Measurements from ENCODE around the genes HBA1 and PDIA2.

DNA sequence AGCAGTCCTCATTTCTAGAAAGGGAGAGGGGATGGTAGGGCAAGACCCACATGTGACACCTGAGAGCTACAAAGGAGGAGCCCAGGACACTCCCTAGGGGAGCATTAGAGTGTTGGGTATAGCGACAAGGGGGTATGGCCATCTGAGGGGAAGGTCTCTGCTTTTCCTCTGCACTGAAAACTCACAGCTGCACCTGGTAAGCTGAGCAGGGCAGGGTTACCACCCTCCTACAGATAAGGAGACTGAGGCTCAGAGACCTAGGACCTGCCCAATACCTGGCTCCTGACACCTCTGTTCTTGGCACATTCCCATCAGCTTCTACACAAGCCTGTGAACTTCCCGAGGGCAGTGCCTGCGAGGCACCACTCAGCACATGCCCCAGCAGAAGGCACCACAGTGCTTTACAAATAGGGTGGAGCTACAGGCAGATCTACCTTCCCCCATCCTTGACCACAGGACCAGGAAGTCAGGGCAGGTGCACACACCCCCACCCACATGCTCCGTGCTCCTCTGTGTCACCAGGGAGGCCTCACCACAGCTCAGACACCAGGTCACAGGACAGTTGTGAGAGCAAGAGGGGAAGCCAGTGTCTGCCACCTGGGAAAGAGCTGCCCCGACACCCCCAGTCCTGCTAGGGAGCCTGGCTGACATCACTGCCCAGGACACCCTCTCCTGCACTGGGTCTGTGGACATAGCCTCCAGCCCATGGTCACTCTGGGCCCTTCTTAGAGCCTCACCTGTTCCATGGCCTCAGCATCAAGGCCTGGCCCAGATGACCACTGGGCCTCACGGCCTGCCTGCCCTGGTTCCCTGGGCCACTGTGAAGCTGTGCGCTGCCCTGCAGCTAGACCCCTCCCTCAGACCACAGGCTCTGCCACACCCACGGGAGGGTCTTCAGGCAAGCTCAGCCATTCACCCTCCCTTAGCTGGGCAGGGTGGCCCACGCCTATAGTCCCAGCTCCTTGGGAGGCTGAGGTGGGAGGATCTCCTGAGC lies 14.5 kb downstream of the POLR3K start:
- RRBS, 2 experiments = no CpG with 5 or more reads among the region's 9 CpGs

DNA sequence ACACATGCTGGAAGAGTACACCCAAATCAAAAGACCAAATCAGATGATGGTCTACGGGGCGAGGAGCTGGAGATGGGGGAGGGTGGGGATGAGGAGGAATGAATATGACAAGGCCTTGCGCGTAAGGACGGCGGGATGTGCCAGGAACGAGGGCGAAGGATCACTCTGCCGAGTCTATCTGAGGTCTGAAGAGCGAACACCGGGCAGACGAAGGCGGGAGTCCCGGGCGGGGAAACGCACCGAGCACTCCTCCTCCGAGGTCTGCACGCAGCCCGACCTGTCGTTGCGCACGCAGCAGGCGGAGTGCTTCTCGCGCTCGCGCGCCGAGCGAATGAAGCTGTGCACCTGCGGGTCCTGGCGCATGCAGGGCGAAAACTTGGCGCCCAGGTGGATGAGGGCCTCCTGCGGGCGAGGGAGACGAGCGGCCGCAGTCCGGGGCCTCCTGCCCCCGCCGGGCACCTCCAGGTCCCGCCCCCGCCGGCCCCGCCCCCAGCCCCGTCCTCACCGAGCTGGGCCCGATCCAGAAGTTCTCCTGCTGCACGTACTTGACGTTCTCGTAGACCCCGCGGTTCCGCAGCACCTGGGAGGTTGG lies 7.3 kb downstream of the SNRNP25 start:
- RRBS, 2 experiments = no CpG with 5 or more reads among the region's 56 CpGs

DNA sequence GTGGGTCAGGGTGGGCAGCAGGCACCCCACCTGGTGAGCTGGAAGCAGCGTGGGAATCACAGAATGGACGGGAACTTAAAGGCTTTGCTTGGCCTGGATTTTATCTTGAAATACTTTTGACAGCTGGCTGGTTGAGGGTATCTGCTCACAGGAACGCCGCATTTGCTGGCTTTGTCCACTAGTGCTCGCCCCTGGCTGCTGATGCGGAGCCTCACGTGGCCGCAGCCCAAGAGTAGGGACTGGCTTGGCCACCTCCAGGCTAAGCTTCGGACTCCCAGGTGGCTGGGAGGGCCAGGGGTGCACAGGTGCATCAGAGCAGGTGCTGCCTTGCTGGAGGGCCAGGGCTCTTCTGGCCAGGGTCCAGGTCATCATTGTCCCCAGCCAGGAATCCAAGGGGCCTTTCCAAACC lies 6.2 kb downstream of the MPG start:
- RRBS, 2 experiments = no CpG with 5 or more reads among the region's 9 CpGs

DNA sequence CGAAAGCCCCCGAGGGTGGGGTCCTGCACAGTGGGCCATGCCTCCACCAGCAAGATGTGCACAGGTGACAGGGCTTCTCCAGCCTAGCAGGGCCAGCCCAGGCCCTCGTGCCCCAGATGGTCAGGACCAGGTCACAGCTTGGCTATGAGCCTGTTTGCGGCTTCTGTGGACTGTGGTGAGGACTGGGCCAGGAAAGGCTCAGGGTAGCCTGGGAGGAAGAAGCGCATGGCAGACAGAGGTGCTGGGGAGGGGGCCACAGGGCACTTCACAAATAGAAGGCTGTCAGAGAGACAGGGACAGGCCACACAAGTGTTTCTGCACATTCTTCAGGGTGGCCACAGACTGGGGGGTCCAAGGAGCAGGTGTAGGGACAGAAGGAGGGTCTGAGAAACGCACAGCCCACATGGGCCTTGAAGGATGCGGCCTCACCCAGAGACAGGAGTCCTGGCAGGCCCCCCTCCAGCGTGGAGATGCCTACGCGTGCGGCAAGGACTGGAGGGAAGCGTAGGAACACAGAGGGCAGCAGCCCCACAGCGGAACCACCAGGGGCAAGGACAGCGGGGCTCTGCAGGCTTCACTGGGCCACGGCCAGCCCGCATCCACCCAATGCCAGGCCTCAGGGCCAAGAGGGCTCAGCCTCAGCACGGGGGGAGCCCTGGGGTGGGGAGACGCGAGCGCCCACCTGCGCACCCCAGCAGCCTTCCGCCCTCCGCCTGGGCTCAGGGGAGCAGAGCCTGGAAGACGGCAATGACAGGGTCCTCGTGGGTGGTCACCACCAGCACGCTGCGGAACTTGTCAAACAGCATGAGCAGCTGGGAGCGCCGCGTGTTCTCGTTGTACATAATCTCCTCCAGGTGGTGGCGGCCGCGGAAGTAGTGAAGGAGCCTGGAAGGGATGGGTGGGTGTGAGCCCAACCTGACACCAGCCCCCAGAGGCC lies 8.2 kb downstream of the MPG start:
- RRBS, 2 experiments = no CpG with 5 or more reads among the region's 34 CpGs

DNA sequence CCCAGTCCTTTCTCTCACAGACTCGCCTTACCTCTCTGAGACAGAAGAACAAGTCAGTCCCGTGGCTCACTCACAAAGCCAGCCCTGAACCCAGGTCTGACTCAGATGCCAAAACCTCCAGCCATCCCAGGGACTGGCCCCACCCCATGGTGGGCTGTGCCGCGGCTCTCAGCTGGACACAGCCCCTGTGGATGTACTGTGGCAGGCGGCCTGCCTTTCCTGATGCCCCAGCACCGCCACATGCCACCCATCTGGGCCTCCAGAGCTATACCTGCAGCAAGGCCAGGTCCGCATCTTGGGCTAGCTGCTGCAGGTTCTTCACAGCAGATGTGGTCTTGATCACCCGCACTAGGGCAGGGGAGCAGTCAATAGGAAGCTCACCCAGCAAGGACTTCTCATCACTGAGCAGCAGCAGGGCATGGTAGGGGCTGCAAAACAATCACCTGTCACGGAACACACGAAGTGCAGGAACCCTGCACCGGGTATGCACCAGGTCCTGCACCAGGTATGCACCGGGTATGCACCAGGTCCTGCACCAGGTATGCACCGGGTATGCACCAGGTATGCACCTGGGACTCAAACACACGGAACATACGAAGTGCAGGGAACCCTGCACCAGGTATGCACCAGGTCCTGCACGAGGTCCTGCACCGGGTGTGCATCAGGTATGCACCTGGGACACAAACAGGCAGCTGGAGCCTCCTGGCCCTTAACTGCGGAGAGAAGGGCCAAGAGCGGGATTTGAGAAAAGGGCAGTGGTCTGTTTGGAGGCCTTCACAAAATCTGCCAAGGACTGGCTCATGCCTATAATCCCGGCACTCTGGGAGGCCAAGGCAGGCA lies 20.1 kb downstream of the MPG start:
- RRBS, 2 experiments = 89 to 94% methylated on average over 2 of the region's 20 CpGs

- RRBS, 2 experiments = no CpG with 5 or more reads among the region's 41 CpGs
Measured at GRCh38 chr16:176403-176702, at the start of gene HBA1. HBA1 (plus strand) TSS chr16:176680.

GRCh38 chr16:180816-181947 lies 923 bp downstream of the HBQ1 start:
- RRBS, 2 experiments = 2% methylated on average over 35 to 43 of the region's 97 CpGs

GRCh38 chr16:282922-283402 lies at the start of gene PDIA2:
PDIA2 (plus strand) TSS chr16:283164.
- RRBS, 2 experiments = 50 to 56% methylated on average over 2 of the region's 18 CpGs

- RRBS, 2 experiments = no CpG with 5 or more reads among the region's 17 CpGs
Measured at GRCh38 chr16:348945-349666, 3.4 kb downstream of the AXIN1 start.

GRCh38 chr16:371001-371566 lies 746 bp upstream of the MRPL28 start:
- RRBS, 2 experiments = 49% methylated on average over 1 of the region's 10 CpGs

- RRBS, 2 experiments = 94% methylated on average over 14 of the region's 58 CpGs
Measured at GRCh38 chr16:410118-411083, 8.7 kb downstream of the DECR2 start.

- RRBS, 2 experiments = 93% methylated on average over 9 of the region's 16 CpGs
Measured at GRCh38 chr16:505296-505872, 22.1 kb upstream of the CAPN15 start.

DNA sequence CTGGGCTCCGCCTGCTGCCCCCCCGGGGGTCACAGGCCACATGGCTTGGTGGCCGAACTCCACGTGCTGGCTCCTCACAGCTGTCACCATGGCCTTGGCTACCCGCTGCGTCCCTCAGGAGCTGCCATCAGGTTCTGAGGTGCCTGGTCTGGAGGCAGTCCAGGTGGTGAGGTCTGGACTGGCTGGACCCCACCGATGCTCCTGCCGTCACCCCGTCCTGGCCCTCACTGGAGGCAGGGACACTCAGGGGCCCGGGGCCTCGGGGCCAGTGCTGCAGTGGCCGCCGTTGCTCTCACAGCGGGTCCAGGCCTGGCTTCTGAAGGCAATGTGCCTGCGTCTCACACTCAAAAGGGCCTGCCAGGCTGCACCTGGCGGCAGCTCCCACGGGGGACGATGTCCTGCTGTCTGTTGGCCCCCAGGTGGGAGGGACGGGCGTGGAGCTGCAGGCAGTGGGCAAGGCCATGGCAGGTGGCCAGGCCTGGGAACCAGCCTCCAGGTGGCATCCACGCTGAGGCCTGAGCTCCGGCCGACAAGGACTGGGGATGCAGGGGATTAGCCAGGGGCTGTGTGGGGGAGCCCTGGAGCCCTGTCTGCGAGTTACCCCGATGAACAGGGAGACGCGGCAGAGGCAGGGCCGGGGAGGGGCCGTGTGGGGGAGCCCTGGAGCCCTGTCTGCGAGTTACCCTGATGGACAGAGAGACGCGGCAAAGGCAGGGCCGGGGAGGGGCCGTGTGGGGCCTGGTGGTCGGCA lies 13.4 kb downstream of the CAPN15 start:
- RRBS, 2 experiments = 82 to 84% methylated on average over 5 of the region's 35 CpGs

- RRBS, 2 experiments = no CpG with 5 or more reads among the region's 19 CpGs
Measured at GRCh38 chr16:593474-594091, 3.7 kb downstream of the RAB40C start.

GRCh38 chr16:595770-596894 lies 6.3 kb downstream of the RAB40C start:
- RRBS, 2 experiments = no CpG with 5 or more reads among the region's 38 CpGs

DNA sequence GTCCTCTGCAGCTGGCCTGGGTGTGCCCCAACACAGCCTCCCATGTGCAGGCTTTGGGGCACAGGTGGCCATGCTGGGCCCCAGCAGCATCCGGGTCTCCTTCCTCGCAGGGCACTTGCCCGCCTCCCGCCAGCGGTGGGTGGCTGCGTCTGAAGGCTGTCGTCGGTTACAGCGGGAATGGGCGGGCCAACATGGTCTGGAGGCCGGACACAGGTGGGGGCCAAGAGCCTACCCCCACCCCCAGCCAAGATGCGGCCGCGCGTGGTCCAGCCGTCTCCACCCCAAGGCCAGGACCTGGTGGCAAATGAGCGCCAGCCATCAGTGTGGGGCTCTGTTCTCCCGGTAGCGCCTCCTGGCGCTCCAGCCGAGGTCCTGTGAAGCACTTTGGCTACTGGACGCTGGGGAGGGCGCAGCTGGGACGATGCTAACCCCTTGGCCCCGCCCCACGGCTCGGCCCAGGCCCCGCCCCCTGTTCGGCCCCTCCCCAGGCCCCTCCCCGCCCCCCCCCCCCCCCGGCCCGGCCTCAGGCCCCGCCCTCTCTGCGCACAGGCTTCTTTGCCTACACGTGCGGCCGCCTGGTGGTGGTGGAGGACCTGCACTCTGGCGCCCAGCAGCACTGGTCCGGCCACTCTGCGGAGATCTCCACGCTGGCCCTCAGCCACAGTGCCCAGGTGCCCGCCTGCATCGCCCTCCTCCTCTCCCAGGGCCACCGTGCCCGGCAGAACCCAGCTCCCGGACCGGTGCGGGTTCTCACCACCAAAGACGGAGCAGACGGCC lies 7.2 kb upstream of the RHOT2 start:
- RRBS, 2 experiments = 0 to 18% methylated on average over 10 to 16 of the region's 50 CpGs

DNA sequence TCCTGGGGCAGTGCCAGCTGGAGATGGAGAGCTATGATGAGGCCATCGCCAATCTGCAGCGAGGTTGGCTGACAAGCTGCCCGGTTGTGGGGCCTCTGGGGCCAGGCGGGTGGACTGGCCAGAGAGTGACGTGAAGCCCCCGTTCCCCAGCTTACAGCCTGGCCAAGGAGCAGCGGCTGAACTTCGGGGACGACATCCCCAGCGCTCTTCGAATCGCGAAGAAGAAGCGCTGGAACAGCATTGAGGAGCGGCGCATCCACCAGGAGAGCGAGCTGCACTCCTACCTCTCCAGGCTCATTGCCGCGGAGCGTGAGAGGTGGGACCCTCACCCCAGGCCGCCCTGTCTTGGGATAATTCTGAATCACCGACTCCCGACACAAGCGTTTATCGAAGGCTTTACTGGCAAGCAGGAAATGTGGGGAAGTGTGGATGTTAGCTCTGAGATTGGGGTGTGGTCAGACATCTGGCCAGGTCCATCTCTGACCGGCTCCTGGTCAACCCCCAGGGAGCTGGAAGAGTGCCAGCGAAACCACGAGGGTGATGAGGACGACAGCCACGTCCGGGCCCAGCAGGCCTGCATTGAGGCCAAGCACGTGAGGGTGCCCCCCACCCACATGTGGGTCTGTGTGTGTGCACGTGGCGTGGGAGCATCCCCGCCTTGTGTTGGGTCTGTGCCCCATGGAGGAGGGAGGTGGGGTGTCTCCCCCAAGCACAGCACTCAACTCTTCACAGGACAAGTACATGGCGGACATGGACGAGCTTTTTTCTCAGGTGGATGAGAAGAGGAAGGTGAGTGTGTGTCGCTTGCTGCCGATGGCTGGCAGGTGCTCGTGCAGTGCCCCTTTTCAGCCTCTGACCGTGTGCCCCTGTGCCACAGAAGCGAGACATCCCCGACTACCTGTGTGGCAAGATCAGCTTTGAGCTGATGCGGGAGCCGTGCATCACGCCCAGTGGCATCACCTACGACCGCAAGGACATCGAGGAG lies 1.4 kb downstream of the STUB1 start:
- RRBS, 2 experiments = 10 to 14% methylated on average over 5 of the region's 49 CpGs

- RRBS, 2 experiments = no CpG with 5 or more reads among the region's 15 CpGs
Measured at GRCh38 chr16:712648-713263, 2.2 kb upstream of the METRN start.

GRCh38 chr16:728645-729393 lies 1.9 kb downstream of the HAGHL start:
- RRBS, 2 experiments = 66 to 80% methylated on average over 1 to 4 of the region's 57 CpGs

DNA sequence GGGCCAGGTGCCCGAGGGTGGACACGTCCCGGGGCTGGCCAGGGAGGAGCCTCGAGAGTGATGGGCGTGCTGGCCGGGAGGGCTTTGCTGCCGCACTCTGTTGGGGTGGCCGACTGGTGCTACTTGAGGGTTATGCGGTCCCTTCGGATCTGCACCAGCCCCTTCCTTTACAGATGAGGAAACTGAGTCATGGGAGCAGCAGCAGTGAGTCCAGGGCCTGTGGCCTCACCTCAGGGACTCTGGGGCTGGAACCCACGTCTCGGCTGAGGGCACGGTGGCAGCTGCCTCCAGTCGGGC lies 4.1 kb downstream of the RPUSD1 start:
- RRBS, 2 experiments = 81 to 85% methylated on average over 4 of the region's 14 CpGs